Breast epithelium (tissue), 2 donors: ENCODE measurements around the gene SLC29A1.

DNA sequence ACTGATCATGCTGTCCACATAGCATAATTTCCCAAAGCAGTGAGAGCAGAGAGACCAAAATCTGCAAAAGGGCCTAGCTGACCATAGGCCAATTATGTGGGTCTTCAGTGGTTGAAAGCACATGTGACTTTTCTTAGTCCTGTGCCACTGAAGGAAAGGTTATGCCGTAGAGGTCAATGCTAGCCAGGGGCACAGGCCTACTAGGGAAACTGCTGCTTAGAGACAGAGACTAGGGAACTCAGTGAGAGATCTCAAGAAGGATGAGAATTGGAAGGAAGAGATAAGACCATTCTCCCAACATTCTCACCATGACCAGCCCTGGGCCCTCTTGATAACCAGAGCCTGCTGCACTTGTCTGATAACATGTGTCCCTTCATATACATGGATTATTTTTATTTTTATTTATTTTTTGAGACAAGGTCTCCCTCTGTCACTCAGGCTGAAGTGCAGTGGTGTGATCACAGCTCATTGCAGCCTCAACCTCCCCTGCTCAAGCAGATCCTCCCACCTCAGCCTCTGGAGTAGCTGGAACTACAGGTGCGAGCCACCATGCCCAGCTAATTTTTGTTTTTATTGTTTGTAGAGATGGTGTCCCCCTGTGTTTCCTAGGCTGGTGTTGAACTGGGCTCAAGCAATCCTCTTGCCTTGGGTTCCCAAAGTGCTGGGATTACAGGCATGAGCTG is 2.2 kb upstream of the GTPBP2 start:
- PRO-cap, result no peak
- RAMPAGE, long total RNA, 2 experiments, result no peak in any of the 2 experiments

DNA sequence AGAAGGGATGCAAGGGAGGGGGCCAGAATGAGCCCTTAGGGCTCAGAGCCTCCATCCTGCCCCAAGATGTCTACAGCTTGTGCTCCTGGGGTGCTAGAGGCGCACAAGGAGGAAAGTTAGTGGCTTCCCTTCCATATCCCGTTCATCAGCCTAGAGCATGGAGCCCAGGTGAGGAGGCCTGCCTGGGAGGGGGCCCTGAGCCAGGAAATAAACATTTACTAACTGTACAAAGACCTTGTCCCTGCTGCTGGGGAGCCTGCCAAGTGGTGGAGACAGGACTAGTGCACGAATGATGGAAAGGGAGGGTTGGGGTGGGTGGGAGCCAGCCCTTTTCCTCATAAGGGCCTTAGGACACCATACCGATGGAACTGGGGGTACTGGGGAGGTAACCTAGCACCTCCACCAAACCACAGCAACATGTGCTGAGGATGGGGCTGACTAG is 1.9 kb upstream of the VEGFA start:
- PRO-cap, result no peak
- RAMPAGE, long total RNA, 2 experiments, result no peak in any of the 2 experiments

GRCh38 chr6:43769798-43770151 is 236 bp upstream of the VEGFA start:
- PRO-cap, result bidirectional peak, plus-strand start at chr6:43770211, minus-strand start at chr6:43770089
- RAMPAGE, long total RNA, 2 experiments, result no peak in any of the 2 experiments

GRCh38 chr6:43787317-43787544 is 17.2 kb downstream of the VEGFA start:
- PRO-cap, result no peak
- RAMPAGE, long total RNA, 2 experiments, result no peak in any of the 2 experiments

- PRO-cap, result no peak
- RAMPAGE, long total RNA, 2 experiments, result no peak in any of the 2 experiments
These were observed 139.7 kb downstream of the VEGFA start for GRCh38 chr6:43909596-43910221.

GRCh38 chr6:43937405-43937929 is 167.5 kb downstream of the VEGFA start:
- PRO-cap, result no peak
- RAMPAGE, long total RNA, 2 experiments, result no peak in any of the 2 experiments

GRCh38 chr6:43954317-43955163 is 172.7 kb downstream of the MRPL14 start:
- PRO-cap, result no peak
- RAMPAGE, long total RNA, 2 experiments, result no peak in any of the 2 experiments

DNA sequence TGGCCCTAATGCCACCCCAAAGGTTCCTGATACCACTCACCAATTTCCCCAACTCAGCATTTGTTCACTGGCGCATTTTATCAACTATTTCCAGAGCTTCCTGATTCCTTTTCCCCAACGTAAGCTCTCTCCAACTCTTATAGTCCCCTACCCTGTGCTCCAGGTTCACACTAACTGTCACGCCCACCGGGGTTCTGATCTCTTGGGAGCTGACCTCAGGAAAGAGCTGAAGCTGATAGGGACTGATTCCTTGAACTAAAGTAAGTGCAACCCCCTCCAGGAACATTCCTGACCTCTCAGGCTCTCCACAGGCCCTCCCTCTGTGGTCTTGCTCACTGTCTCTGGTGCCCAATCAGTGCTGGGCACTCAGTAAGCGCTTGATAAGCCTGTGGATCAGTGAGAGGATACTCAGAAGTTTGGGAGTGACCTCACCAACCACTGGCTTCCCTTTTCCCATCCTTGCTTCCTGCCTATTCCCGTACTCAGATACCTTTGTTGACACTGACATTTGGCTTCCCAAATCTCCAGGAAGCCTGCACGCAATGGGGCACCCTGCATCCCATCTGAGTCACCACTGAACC is 73.2 kb downstream of the MRPL14 start:
- PRO-cap, result no peak
- RAMPAGE, long total RNA, 2 experiments, result no peak in any of the 2 experiments

- PRO-cap, result no peak
- RAMPAGE, long total RNA, 2 experiments, result no peak in any of the 2 experiments
These were observed 70.4 kb downstream of the MRPL14 start for GRCh38 chr6:44056736-44057289.

- PRO-cap, result no peak
- RAMPAGE, long total RNA, 2 experiments, result no peak in any of the 2 experiments
These were observed 65.7 kb downstream of the MRPL14 start for GRCh38 chr6:44061340-44062157.

- PRO-cap, result no peak
- RAMPAGE, long total RNA, 2 experiments, result no peak in any of the 2 experiments
These were observed 60.7 kb downstream of the MRPL14 start for GRCh38 chr6:44066461-44067084.

GRCh38 chr6:44122651-44123590 is 4.3 kb downstream of the MRPL14 start:
- PRO-cap, result no peak
- RAMPAGE, long total RNA, 2 experiments, result no peak in any of the 2 experiments

- PRO-cap, result no peak
- RAMPAGE, long total RNA, 2 experiments, result no peak in any of the 2 experiments
These were observed 2.7 kb downstream of the TMEM63B start for GRCh38 chr6:44130096-44130449.

GRCh38 chr6:44132642-44132999 is 5.3 kb downstream of the TMEM63B start:
- PRO-cap, result no peak
- RAMPAGE, long total RNA, 2 experiments, result no peak in any of the 2 experiments

- PRO-cap, result no peak
- RAMPAGE, long total RNA, 2 experiments, result no peak in any of the 2 experiments
These were observed 12.2 kb downstream of the TMEM63B start for GRCh38 chr6:44139327-44140129.

GRCh38 chr6:44177078-44177582 is 18.5 kb downstream of the CAPN11 start:
- PRO-cap, result no peak
- RAMPAGE, long total RNA, 2 experiments, result no peak in any of the 2 experiments

DNA sequence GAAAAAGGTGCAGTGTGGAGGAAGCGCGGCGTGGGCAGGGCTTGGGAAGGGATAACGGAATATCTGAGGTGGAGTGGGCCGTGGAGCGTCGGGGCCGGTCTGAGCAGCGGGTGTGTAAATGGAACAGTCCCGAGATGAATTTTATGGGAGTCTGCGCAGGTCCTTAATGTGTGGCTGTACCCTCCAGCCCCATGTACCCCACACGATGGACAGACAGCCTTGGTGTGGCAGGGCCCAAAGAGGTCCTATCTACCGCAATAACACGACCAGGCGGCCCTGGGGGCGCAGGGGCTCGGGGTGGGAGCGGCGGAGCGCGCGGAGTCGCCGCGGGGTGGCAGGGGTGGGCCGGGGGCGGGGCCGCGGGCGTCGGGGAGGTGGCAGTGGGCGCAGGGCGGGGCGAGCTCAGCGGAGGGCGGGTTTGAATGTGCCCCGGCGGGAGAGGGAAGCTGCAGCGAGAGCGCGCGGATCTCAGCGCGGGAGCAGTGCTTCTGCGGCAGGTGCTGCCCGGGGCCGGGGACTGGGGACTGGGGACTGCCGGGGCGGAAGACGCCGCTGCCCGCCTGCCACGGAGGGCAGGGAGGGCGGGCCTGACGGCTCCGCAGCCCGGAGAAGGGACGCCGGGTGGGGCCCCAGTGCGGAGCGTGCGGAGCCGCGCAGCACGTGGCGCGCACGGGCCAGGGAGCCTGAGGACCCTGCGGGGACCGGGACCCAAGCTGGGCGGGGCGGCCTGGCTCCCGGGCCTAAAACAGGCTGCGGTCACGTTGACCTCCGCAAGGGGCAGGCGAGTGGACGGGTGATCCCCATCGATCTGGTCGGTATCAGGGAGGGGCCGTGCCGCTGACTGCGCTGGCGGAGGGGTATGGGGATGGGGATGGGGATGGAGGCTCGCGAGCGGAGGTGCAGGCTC is at the start of gene SLC29A1:
Gene SLC29A1 (plus strand): TSS at position 451 of the 907 bp plus-strand sequence.
- PRO-cap, result bidirectional peak, plus-strand start at position 451 of the sequence, minus-strand start at position 342 of the sequence
- RAMPAGE, long total RNA, 2 experiments, result start-site peak on the plus strand in 2 of 2 experiments, centred at positions 442 to 446 of the sequence, 273 to 1,069 reads per replicate

GRCh38 chr6:44226504-44227264 is 3.3 kb downstream of the SLC29A1 start:
- PRO-cap, result no peak
- RAMPAGE, long total RNA, 2 experiments, result no peak in any of the 2 experiments

- PRO-cap, result bidirectional peak, plus-strand start at chr6:44237729, minus-strand start at chr6:44237536
- RAMPAGE, long total RNA, 2 experiments, result no peak in any of the 2 experiments
These were observed 9.7 kb upstream of the HSP90AB1 start for GRCh38 chr6:44236863-44237852.

DNA sequence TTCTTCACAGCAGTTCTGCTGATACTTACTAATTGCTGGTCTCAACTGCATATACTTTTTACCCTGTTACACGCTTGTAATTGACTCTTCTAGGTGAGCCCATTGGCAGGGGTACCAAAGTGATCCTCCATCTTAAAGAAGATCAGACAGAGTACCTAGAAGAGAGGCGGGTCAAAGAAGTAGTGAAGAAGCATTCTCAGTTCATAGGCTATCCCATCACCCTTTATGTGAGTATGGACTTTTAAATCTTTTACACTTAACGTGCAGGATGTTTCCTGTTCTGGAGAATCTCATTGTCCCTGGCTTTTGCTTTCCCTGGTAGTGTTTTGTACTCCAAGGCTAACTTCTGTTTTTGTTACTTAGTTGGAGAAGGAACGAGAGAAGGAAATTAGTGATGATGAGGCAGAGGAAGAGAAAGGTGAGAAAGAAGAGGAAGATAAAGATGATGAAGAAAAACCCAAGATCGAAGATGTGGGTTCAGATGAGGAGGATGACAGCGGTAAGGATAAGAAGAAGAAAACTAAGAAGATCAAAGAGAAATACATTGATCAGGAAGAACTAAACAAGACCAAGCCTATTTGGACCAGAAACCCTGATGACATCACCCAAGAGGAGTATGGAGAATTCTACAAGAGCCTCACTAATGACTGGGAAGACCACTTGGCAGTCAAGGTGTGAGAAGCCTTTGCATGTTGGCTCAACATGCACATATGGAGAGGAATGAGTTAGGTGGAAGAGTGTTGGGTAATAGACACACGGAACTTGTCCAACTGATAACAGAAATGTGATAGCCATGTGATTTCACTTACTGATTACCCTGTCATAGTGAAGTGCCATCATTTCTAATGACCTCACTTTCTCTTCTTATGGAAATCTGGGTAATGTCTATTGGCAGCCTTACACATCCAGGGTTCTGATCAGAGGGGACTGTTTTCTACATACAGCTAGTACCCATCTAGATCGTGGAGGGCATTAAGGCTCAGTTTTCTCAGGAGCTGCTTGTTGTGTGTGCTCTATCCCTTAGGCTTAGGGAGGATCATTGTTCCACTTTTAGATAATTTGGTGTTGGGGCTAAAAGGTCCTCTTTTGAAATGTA is 3.4 kb downstream of the HSP90AB1 start:
- PRO-cap, result no peak
- RAMPAGE, long total RNA, 2 experiments, result no peak in any of the 2 experiments